ENCODE measurements around a stretch of chr13.

GRCh38 chr13:110162108-110162495 lies 144.9 kb downstream of the COL4A1 start:
- PRO-cap, 3 experiments: no peak in any of the 3 experiments
- RAMPAGE, long total RNA: no peak

DNA sequence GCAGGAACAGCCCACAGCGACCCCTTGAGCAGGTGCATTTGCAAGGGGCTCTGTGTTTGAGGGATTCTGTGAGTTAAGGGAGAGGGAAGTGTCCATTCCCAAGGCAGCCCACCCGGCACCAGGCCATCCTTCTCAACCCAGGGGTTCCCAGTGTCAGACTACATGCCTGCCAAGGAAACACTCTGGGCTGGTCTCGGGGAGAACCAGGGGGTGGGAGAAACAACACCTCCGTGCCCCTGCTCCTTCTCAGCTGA lies 135.2 kb downstream of the COL4A1 start:
- PRO-cap, 3 experiments: no peak in any of the 3 experiments
- RAMPAGE, long total RNA: no peak

- PRO-cap, 3 experiments: no peak in any of the 3 experiments
- RAMPAGE, long total RNA: no peak
Observed at GRCh38 chr13:110176349-110177143, 130.4 kb downstream of the COL4A1 start.

- PRO-cap, 3 experiments: no peak in any of the 3 experiments
- RAMPAGE, long total RNA: no peak
Observed at GRCh38 chr13:110293452-110293913, 13.5 kb downstream of the COL4A1 start.

GRCh38 chr13:110297045-110297389 lies 9.9 kb downstream of the COL4A1 start:
- PRO-cap, 3 experiments: no peak in any of the 3 experiments
- RAMPAGE, long total RNA: no peak

- PRO-cap, 3 experiments: no peak in any of the 3 experiments
- RAMPAGE, long total RNA: no peak
Observed at GRCh38 chr13:110308062-110308301, 898 bp downstream of the COL4A2 start.

DNA sequence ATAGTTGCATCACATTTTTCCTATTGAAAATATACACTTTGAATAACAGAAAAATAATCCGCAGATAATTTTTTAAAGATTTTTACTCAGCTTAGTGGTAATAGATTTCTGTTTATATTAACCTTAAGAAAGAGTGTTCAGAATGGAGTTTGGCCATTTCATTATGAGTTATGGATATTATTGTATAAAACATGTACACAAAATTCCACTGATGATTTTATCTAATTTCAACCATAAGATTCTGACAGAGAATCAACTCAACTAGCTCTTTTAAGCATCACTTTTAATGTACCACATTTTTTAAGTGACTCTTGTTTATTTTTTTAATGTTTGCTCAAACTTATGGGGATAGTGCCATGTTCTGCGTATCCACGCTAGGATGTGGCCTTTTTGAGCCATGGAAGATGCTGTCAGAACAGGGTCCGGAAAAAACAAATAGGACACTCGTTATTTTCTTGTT lies 75.8 kb downstream of the COL4A2 start:
- PRO-cap, 3 experiments: no peak in any of the 3 experiments
- RAMPAGE, long total RNA: no peak

- PRO-cap, 3 experiments: peak in 1 of 3 experiments; most common minus-strand start chr13:110412250 (in 1)
- RAMPAGE, long total RNA: no peak
Observed at GRCh38 chr13:110411960-110413092, 105.2 kb downstream of the COL4A2 start.

- PRO-cap, 3 experiments: no peak in any of the 3 experiments
- RAMPAGE, long total RNA: no peak
Observed at GRCh38 chr13:110415740-110416418, 108.8 kb downstream of the COL4A2 start.

DNA sequence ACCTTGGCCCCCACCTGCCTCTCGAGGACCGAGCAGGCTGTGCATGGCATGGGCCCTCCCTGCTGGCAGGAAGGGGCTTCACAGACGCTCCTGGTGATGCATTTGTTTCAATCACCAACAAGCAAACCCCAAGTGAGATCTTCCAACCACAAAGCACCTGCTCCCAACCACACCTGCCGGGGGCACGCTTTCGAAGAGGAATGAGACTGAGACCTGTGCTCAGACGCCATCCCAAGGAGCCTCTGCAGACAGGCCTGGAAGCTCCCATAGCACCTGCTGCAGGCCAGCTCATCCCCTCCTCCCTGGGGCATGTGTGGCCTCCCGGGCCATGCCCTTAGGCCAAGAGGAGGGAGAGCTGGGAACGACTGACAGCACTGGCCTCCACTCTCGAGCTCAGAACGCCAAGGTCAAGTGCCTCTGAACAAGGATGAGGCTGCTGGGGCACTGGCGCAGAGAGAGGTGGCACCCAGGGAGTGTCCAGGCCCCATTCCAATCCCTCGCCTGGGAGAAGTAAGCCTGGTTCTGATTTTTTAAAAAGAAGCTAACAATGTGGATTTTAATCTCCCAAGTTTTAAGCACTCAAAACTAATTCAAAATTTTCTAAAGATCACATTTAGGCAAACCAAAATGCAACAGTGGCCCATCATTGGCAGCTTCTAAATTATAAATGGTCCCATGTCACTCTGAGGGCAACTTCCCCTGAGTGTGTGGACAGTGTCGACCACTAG lies 35.5 kb downstream of the RAB20 start:
- PRO-cap, 3 experiments: no peak in any of the 3 experiments
- RAMPAGE, long total RNA: no peak

- PRO-cap, 3 experiments: no peak in any of the 3 experiments
- RAMPAGE, long total RNA: no peak
Observed at GRCh38 chr13:110600455-110600825, 14.9 kb upstream of the NAXD start.

- PRO-cap, 3 experiments: no peak in any of the 3 experiments
- RAMPAGE, long total RNA: no peak
Observed at GRCh38 chr13:110628280-110628682, 12.9 kb downstream of the NAXD start.

DNA sequence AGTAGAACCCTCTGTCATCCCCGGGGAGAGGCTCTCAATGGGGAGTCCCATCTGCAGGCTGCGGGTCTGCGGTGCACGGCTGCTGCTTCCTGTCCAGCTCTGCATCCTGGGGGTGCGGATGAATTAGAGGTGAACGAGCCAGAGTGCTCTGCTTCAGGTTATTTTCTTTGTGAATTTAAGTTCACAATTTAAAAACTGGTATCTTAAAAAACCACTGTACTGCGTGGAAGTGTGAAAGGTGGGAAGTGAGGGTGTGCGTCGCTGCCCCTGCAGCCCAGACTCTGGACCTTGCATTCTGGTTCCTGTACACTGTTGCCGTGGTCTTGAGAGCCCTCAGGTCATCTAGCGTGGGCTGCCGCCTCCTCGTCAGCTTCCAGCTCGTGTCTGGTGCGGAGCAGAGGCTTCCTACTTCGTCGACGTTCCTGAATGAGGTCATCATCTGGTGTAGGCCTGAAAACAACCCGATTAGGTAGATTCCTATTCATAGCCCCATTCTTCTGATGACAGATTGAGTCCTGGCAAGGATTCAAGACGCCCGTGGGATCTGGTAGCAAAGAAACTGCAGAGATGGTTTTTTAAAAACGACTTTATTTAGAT lies 13.5 kb downstream of the NAXD start:
- PRO-cap, 3 experiments: peak in 1 of 3 experiments; most common minus-strand start position 386 of the sequence (in 1)
- RAMPAGE, long total RNA: no peak

GRCh38 chr13:110630827-110631179 lies 15.5 kb downstream of the NAXD start:
- PRO-cap, 3 experiments: no peak in any of the 3 experiments
- RAMPAGE, long total RNA: no peak

- PRO-cap, 3 experiments: no peak in any of the 3 experiments
- RAMPAGE, long total RNA: no peak
Observed at GRCh38 chr13:110663842-110664461, 42.0 kb downstream of the CARS2 start.

- PRO-cap, 3 experiments: no peak in any of the 3 experiments
- RAMPAGE, long total RNA: no peak
Observed at GRCh38 chr13:110707480-110707731, 1.5 kb upstream of the CARS2 start.

DNA sequence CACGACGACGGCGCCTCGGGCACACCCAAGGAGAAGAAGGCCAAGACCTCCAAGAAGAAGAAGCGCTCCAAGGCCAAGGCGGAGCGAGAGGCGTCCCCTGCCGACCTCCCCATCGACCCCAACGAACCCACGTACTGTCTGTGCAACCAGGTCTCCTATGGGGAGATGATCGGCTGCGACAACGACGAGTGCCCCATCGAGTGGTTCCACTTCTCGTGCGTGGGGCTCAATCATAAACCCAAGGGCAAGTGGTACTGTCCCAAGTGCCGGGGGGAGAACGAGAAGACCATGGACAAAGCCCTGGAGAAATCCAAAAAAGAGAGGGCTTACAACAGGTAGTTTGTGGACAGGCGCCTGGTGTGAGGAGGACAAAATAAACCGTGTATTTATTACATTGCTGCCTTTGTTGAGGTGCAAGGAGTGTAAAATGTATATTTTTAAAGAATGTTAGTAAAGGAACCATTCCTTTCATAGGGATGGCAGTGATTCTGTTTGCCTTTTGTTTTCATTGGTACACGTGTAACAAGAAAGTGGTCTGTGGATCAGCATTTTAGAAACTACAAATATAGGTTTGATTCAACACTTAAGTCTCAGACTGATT lies 6.2 kb downstream of the ING1 start:
- PRO-cap, 3 experiments: no peak in any of the 3 experiments
- RAMPAGE, long total RNA: no peak

GRCh38 chr13:110821887-110822246 lies 93.0 kb downstream of the ANKRD10 start:
- PRO-cap, 3 experiments: no peak in any of the 3 experiments
- RAMPAGE, long total RNA: no peak

DNA sequence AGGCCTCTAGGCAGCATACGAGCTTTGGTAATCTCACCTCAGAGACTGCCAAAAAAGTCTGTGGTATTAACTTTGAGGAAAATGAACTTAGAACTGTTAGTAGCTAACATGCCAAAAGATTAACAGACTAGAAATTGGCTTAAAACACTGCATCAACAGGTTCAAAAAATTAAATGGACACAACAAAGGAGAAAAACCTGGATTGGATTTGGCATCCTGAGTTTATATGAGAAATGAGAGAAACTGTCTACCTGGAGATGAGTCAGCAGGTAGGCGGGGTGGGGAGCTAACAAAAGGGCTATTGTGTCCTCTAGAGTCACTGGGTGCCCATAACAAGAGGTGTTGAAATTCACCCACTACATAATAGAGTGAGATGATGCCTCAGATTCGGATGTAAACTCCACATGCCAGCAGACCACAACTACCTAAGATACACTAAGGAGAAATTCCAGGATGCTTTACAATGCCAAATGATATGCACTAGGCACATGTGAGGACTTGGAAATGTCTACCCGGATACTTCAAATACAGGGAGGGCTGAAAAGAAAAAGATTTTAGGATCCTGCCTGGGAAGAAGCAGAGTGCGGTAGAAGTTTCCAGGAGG lies 6.4 kb downstream of the ANKRD10 start:
- PRO-cap, 3 experiments: no peak in any of the 3 experiments
- RAMPAGE, long total RNA: no peak

- PRO-cap, 3 experiments: peak in 3 of 3 experiments; most common plus-strand start chr13:110915296 (in 2); most common minus-strand start chr13:110915540 (in 1)
- RAMPAGE, long total RNA: no peak
Observed at GRCh38 chr13:110915083-110915966, 456 bp upstream of the ANKRD10 start.

All from cerebellum (tissue), 5 donors.